ENCODE measurements around a stretch of chr6.

DNA sequence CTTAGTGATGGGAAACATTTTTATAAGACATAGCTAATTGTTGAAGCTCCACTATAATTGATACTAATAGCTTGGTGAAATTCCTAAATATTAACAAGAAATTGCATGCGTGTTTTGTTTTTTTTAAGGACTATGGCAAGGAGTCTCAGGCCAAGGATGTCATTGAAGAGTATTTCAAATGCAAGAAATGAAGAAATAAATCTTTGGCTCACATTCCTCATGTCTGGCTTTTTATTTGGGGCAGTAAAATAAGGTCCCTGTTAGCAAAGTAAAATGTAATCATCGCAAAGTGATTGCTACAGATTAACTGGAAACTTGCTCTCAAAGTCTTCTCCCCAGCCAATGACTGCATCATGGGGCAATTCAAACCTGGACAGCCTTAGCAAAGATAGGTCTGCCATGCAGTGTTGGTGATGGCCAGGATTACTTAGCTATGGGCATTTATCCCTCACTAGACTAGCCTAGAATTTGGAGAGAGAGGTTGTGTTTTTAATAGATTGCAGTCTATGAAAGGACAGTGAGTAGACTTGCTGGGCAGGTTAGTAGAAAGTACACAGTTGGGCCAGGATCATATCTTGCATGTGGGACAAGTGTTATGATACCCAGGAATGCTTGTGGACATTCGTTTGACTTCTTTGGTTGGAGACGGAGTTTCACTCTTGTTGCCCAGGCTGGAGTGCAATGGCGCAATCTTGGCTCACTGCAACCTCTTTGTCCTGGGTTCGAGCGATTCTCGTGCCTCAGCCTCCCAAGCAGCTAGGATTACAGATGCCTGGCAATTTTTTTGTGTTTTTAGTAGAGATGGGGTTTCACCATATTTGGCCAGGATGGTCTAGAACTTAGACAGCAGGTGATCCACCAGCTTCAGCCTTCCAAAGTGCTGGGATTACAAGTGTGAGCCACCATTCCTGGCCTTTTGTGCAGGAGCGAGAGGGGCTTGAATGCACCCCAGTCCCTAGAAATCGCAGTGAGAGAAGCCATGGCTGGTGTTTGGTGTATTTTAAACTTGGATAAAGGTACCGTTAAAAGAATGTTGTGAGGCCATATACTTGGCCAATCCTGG lies 3.3 kb downstream of the RPS12 start:
- PRO-cap = no peak
- RAMPAGE, long total RNA, 2 experiments = no peak in any of the 2 experiments

- PRO-cap = no peak
- RAMPAGE, long total RNA, 2 experiments = no peak in any of the 2 experiments
Measured at GRCh38 chr6:133062106-133062685, 179.0 kb upstream of the EYA4 start.

- PRO-cap = no peak
- RAMPAGE, long total RNA, 2 experiments = no peak in any of the 2 experiments
Measured at GRCh38 chr6:133242778-133243289, 1.7 kb downstream of the EYA4 start.

DNA sequence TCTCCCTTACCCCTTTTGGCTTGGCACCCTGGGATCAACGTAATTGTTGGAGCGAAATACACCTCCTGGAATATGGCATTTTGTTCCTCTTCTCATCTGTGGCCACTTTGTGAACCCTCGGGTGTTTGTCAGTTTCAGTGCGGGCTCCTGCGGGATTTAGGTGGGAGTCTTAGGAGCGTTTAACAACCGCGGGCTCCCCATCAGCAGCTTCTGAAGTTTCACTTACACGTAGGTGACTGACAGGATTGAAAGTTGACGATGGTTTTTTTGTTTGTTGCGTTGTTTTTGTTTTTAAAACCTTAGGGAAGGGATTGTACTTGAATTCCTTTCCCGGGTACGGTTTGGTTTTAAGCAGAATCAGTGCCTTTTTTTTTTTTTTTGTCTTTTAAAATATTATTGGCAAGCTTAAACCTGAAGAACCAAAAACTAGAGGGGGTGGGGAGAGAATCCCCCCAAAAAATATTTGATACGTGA lies 2.2 kb downstream of the EYA4 start:
- PRO-cap = no peak
- RAMPAGE, long total RNA, 2 experiments = no peak in any of the 2 experiments

DNA sequence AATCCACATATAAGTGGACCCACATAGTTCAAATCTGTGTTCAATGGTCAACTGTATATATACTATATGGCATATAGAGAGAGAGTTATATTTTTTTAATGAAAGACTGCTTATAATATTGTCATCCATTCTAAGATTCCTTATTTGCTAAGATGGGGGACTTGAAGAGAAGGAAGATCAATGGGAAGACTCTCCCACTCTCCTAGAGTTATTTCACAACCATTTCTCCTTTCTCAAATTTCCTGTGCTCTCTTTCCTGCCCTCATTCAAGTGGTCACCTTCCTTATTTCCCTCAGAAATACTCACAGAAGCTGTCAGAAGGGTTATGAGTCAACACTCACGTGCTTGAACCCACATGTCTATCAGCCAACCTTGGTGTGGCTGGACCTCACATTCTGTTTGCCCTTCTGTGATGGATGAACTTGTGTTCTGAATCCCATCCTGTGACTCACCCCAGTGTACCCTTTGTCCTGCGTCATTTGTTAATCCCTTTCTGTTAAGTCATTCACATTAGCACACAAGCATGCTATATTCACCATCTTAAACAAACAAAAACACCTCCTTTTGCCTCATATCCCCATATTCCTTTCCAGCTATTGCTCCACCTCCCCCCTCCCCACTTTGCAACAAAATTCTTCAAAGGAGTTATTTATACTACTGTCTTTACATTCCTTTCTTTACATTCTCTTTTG lies 279.4 kb upstream of the TCF21 start:
- PRO-cap = no peak
- RAMPAGE, long total RNA, 2 experiments = no peak in any of the 2 experiments

DNA sequence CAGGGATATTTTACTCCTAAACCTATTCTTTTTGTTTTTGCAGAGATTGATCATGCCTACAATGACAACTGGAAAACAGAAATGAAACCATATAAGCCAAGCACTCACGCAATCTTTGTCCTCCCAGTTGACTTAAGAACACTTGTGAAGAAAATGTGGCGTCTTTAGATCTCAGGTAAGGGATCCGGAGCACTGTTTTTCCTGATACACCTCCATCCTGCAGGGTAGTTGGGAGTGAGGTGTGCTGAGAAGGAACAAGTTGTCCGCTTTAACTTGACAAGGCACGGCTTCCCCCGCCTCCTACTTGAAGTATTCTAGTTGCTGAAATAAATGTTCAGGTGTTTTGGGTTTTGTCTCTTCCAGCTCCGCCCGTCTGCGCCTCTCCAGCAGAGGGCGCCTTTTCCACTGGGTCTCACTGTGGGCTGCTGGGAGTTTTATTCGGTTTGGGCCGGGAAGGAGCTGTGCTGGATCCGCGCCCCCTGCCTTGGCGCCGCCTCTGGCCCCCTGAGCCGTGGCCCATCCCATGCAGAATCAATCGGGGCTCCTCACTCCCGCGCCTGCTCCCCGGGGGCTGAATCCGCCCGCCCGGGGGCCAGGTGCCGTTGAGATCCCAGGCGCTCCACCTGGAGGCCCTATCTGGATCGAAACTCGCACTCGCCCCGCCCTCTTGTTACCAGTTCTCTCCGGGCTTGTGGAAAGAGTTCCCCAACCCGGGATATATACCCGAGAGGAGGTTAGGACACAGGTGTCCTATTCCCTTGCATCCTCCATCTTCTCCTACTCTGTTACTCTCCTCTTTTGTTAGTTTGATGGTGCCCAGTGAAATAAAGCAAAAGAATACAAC lies 51.1 kb upstream of the TCF21 start:
- PRO-cap = no peak
- RAMPAGE, long total RNA, 2 experiments = no peak in any of the 2 experiments

DNA sequence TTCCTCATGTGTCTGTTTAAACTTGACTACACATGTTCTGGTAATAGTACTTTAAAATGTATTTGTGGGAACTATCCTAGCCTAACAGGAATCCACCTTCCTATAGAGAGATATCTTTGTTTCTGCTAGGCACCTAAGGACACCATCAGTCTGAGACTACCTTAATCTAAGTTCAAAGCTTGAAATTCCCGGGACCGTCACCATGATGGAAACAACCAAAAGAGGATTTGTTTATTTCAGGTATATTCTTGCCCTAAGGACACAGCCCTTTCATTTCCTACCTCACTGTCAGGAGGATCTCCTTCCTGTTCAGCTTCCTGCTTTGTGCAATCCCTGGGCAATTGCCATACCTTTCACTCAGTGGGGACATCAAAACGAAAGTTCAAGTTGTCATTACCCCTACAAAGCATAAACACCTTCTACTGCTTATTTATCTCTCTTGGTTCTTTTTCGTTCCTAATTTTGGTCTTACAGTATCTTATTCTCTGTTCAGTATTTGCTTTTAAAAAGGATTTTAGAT lies 13.3 kb upstream of the TBPL1 start:
- PRO-cap = no peak
- RAMPAGE, long total RNA, 2 experiments = no peak in any of the 2 experiments

DNA sequence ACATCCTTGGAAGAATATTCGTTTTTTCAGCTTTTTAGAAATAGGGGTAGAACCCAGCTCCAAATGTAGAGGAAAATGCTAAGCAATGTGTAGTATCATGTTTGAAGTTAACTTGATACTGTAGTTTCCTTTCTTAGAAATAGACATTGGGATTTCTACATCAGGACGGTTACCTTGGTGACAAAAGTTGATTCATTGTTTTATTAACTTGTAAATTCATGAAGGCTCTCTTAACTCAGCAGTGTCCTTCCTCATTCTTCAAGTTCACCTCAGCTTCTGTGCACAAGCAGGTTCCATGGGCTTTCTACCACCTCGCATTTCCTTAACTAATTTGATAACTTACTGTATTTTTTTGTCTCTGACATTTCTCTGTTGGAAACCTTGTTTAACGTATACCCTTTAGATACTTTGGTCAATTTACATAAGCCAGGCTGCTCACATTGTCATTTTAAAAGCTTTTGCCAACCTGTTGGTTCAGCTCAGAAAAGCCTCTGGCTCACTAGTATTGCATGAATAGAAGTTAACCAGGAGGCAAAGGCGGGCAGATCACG lies 43.5 kb downstream of the TBPL1 start:
- PRO-cap = no peak
- RAMPAGE, long total RNA, 2 experiments = no peak in any of the 2 experiments

DNA sequence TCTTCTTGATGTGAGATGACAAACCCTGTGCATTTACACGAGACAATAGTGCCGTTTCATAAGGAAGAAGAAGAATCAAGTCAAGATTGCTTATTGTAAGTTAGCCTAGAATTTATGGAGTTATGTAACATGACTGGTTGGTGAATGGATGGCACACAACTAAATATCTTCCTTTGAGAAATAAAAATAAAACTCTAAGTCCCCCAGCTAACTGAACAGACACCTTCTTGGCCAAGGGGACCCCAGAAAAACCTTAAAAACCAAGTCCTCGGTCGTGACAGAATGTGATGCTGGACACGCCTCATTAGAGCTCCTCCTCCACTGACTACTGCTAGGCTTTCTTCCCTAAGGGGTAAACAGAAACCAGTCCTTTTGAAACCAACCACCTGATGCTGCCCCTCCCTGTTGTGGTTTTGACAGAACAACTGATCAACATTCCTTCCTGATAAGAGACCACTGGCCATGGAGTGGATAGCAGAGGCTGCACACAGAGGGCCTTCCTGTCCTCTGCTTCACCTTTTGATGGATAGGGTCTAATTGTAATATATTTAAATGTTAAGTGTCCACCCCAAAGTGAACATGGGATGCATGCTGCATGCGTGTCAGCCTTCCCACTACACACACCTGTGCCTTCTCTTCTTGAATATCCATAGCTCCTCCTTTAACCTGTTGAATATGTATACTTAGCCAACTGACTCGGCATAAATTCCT lies 27.7 kb upstream of the SLC2A12 start:
- PRO-cap = no peak
- RAMPAGE, long total RNA, 2 experiments = no peak in any of the 2 experiments

GRCh38 chr6:134168472-134169419 lies 116.3 kb upstream of the SLC2A12 start:
- PRO-cap = no peak
- RAMPAGE, long total RNA, 2 experiments = no peak in any of the 2 experiments

DNA sequence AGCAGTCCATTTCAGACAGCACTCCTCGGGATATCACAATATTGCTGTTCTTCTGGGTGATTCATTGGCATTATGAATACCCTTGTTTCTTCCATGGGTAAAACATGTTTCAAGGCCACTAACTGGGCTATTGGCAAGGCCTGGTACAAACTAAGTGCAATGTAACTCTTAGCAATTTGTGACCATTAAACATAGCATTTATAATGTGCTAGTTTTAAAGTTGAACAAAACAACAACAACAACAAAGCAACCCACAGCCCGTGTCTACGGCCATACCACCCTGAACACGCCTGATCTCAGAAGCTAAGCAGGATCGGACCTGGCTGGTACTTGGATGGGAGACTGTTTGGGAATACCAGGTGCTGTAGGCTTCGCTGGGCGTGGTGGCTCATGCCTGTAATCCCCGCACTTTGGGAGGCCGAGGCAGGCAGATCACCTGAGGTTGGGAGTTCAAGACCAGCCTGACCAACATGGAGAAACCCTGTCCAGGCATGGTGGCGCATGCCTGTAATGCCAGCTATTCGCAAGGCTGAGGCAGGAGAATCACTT lies 61.1 kb downstream of the SGK1 start:
- PRO-cap = no peak
- RAMPAGE, long total RNA, 2 experiments = no peak in any of the 2 experiments

DNA sequence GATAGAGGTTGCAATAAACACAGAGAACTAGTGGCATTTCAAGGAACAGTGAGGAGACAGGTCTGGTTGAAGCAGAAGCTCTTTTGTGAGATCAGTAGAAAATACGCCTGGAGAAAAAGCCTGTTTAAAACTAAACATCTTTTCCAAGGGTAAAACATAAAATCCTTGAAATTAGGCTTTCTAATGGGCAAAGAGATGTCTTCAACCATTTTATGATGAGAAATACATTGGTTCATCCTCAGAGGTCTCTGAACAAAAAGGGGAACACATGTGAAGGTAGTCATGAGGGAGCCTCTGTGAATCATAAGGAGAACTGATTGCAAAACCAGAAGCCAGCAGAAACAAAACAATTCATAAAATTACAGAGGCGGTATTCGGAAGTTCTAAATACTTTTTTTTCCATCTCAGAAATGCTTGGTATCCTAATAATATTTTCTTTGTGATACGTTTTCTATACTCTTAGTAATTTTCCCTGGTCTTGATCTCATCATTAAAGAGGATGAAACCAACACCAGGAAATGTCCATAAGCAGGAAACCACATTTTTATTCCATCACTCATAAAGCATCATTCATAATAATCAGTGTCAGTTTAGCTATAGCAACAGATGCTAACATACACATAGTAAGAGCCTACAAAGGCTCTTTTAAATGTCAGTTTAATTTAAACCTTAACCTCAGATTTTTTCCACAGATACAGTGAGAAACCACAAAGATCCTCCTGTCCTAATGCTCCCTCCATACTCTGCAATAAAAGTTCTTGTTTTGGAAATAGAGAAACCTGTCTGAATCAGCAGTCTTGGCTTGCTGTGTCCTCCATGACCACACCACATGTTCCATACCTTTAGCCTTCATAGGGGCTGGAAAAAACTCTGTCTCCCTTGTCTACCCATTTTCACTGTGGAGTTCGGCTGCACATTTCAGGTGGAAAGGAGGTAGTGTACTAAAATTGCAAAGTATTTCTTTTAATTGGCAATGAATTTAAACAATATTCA lies 29.3 kb downstream of the SGK1 start:
- PRO-cap = no peak
- RAMPAGE, long total RNA, 2 experiments = no peak in any of the 2 experiments

- PRO-cap = no peak
- RAMPAGE, long total RNA, 2 experiments = no peak in any of the 2 experiments
Measured at GRCh38 chr6:134307725-134308470, 10.0 kb downstream of the SGK1 start.

- PRO-cap = no peak
- RAMPAGE, long total RNA, 2 experiments = no peak in any of the 2 experiments
Measured at GRCh38 chr6:134346466-134346821, 28.5 kb upstream of the SGK1 start.

- PRO-cap = no peak
- RAMPAGE, long total RNA, 2 experiments = no peak in any of the 2 experiments
Measured at GRCh38 chr6:134378801-134379648, 61.1 kb upstream of the SGK1 start.

GRCh38 chr6:134519352-134519987 lies 201.6 kb upstream of the SGK1 start:
- PRO-cap = no peak
- RAMPAGE, long total RNA, 2 experiments = no peak in any of the 2 experiments

DNA sequence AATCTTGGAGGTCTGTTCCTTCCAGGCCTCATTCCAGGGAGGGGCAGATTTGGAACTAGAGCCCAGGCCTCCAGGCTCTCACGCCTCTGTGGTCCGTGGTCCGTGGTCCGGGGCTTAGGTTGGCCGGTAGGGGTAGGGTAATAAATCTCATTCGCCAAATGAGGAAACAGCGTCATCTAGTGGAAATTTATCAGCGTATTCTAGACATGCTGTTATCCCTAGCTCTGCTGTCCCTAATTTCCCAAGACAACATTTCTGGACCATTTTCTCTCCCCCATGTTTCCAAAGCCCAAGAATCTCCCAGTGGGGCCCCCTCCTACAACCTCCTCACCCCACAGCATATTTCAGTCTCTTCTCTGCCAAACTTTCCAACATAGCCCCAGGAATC lies 127.0 kb downstream of the ALDH8A1 start:
- PRO-cap = no peak
- RAMPAGE, long total RNA, 2 experiments = no peak in any of the 2 experiments

- PRO-cap = no peak
- RAMPAGE, long total RNA, 2 experiments = no peak in any of the 2 experiments
Measured at GRCh38 chr6:134902255-134902982, 47.5 kb downstream of the ALDH8A1 start.

GRCh38 chr6:134928108-134928724 lies 21.7 kb downstream of the ALDH8A1 start:
- PRO-cap = no peak
- RAMPAGE, long total RNA, 2 experiments = no peak in any of the 2 experiments

DNA sequence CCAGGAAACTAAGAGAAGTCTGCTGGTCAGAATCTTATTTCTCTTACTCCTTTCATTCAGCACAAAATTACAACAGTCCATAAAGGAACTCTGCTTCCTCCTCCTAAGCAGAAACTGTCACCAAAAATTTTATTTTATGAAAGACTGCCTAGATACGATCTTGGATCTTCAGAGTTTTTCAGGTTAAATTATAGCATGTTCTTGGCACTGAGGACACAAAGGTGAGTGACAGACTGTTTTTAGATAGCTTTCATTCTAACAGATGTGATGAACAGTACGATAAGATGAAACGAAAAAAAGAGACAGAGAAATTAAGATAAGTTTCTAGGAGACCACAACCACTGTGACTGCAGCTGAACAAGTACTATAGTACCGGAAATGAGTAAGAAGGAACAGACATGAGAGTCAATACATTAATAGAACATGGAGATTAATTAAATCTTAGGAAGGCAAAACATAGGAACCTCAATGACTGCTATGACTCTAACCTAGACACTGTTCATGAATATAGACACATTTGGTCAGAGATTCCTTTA lies 40.4 kb downstream of the HBS1L start:
- PRO-cap = no peak
- RAMPAGE, long total RNA, 2 experiments = no peak in any of the 2 experiments